Sciatic nerve (tissue), 1 donor: ENCODE measurements around a stretch of chr2.

DNA sequence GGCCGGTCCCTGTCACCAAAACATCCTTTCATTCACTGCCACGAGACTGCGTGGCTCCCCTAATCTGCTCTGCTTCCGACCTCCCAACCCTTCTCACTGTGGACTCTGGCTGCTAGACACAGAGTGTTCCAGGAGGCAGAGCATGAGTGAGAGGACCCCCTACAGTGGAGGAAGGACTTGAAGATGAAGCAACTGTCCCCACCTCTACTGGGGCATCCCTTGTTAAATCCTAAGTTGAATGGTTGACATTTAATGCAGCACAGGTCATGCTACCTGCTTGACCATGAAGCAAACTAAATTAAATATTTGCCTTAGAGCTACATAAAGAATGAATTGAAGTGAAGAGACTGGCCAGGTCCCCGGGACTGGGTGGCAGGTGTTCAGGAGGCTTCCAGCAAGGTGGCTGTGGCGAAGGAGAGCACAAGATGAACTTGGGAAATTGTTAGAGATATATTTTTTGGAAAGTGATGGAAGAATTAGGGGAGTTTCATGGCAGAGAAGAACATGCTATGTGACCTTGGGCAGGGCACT, 37.1 kb downstream of the EFR3B start:
- PRO-cap: no peak

- PRO-cap: no peak
Observed at GRCh38 chr2:25291030-25291604, 50.6 kb downstream of the DNMT3A start.

DNA sequence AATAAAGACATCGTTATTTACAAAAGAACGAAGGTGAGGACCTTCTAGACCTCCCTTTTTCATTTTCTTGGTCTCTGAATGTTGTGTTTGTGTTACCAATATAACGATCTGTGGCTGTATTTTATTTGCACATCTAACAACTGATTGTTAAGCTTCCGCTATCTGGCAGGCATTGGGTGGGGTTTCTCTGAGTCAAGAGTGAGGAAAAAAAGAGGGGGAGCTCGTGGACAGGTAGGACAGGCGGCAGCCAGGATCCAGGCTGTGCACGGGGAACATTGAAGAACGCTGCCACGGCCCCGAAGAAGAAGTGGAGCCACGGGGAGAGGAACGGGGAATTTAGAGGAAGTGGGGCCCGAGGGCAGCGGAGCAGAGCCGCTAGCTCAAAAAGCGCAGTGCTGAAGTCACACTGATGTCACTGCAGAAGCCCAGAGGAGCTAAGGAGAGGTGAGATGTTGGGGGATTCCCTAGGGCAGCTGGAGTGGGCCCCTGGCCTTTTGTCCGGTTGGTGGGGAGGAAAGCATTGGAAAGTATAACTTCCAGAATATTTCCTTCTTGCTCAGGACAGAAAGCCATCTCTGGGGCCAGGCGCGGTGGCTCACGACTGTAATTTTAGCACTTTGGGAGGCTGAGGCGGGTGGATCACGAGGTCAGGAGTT, 20.9 kb upstream of the DNMT3A start:
- PRO-cap: bidirectional peak, plus-strand start at position 339 of the sequence, minus-strand start at position 309 of the sequence

DNA sequence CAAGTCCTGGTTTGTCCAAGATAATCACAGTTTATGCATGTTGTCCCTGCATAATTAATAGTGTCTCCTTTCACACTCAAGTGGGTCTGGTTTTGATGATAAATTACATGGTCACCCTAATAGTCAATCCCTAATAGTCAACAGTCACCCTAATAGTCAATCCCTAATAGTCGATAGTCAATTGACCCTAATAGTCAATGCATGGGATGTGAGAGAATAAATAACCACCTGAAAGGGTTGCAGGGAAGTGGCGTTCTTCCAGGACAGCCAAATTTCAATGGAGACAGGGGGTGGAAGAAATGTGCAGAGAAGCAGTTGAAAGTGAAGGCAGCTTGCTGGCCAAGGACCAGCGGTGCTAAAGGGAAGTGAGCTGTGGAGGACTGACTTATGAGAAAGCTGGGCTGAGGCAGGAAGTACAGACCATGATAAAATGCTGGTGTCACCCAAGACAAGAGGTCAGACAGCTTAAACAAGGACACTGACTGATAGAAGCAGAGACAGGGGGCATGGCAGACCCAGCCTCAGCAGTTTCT, 106.8 kb downstream of the DTNB start:
- PRO-cap: no peak

GRCh38 chr2:25618482-25619223, 54.7 kb downstream of the DTNB start:
- PRO-cap: no peak

- PRO-cap: no peak
Observed at GRCh38 chr2:25794405-25794908, 83.8 kb downstream of the ASXL2 start.

GRCh38 chr2:25809588-25810036, 68.7 kb downstream of the ASXL2 start:
- PRO-cap: no peak

- PRO-cap: no peak
Observed at GRCh38 chr2:25816237-25816835, 62.0 kb downstream of the ASXL2 start.

DNA sequence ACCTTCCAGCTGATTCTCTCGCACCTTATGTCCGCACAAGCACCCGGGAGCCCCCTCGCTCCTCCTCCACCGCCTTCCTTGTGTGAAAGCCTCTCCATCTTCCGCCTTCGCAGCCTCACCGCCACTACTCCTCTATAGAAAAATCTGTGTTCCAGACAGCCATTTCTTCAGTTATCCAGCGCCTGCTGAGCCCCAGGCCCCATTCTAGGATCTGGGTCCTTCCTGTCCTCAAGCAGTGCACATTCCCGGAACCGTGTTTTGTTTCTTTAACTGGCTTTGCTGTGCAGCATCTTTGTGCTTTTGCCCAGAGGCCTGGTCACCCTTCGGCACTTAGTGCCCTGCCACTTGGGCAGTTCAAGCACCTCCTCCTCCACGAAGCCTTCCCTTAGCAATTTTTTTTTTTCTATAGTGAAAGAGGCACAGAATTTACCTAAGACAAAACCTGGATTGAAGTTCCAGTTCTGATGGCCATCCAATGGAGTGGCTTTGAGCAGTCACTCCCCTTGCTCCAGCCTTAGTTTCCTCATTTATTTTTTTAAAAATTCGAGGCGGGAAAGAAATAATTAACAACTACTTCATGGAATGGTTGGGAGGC, 911 bp upstream of the KIF3C start:
- PRO-cap: no peak

- PRO-cap: no peak
Observed at GRCh38 chr2:26034775-26035209, 908 bp downstream of the RAB10 start.

DNA sequence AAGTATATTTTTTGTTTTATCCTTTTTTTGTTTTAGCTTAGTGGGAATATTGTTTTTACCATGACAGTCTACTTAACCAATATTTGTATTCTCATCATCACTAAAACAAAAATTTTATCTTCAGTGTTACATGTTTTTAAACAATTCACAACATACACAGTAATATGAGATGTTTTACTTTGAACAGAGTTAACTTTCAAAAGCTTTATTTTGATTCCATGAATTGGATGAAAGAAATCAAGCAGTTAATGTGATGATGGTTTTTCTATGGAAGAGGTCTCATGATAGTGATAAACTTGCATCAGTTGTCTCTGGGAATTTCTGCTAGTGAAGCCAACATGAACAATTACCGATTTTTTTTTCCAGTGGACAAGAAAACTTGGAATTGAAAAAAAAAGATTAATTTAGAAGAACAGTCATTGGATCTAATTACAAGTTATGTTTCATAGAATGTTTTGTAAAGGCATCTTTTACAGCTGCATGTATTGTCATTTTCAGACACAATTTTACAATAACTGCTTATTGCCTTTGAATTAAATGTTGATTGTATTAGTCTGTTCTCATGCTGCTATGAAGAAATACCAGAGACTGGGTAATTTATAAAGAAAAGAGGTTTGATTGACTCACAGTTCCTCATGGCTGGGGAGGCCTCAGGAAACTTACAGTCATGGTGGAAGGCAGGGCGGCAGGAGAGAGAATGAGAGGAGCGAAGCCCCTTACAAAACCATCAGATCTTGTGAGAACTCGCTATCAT, 32.2 kb downstream of the RAB10 start:
- PRO-cap: no peak

GRCh38 chr2:26273419-26273870, 28.7 kb downstream of the HADHB start:
- PRO-cap: no peak

DNA sequence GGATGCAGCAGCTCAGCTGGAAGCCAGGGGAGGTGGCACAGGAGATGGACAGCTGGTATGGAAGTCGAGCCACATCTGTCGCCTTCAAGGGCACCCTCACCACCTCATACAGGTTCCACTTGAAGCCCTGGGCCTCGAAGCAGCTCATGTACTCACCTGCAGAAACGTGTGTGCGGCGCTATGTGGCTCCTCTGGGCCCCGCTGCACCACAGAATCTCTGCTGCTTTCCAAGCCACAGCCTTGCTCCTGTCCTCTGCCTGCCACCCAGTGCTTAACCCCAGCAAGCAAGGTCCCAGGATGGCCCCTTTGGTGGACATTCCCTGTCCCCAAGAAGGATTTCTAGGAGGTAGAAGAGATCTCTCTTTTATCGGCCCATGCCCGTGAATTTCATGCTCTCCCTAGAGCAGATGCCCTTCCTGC, 31.5 kb upstream of the SELENOI start:
- PRO-cap: no peak

- PRO-cap: no peak
Observed at GRCh38 chr2:26456363-26457156, 54.8 kb downstream of the DRC1 start.

- PRO-cap: no peak
Observed at GRCh38 chr2:26720220-26720981, 27.9 kb downstream of the KCNK3 start.

DNA sequence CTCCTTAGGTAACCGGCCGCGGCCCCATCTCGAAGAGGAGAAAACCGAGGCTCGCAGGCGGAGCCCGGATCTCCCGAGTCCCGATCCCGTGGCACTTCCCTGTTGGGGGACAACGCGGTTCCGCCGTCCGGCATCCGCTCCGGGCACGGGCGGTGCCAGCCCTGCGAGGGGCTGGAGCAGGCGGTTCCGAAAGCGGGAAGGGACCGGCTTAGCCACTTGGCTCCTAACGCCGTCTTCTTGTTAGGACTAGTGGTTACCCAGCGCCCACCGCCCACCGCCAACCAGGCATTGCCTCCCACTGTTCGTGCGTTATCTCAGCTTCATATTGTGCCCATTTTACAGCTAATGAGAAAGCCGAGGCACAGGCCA, 417 bp downstream of the CENPA start:
- PRO-cap: no peak

DNA sequence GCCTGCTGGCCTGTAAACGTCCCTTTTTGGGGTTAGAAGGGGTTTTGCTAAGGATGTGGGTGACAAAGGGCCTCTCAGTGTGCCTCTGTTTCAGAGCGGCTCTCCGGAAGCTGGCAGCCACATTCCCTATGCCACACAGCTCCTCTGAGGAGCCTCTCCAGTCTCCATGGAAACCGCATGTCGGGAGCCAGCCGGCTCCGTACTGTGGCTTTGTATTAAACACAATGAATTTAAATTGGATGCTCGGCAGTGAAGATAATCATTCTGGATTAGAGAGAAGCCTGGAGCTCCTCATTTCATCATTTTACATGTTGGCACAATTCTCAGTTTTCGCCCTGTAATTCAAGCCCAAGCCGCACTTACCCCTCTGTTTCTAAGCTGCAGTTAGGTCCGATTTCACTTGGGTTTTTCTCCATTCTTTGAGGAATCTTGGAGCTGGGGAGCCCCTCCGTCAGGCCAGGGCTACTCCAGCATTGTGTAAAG, 57.9 kb upstream of the MAPRE3 start:
- PRO-cap: no peak

GRCh38 chr2:26922657-26923093, 47.8 kb upstream of the MAPRE3 start:
- PRO-cap: no peak

DNA sequence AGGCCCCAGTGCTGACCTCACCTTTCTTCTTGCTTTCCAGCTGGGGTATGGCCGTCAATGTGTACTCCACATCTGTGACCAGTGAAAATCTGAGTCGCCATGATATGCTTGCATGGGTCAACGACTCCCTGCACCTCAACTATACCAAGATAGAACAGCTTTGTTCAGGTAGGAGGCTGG, 10.7 kb upstream of the TMEM214 start:
- PRO-cap: no peak

- PRO-cap: no peak
Observed at GRCh38 chr2:27023096-27023566, 9.6 kb upstream of the TMEM214 start.